Melanocyte of skin (primary cell): ENCODE data around the genes LHX1 and PSMB3.

GRCh38 chr17:36550504-36551307 is 6.0 kb downstream of the GGNBP2 start:
- CAGE, long polyA plus RNA, 2 experiments = no peak in any of the 2 experiments

- CAGE, long polyA plus RNA, 2 experiments = no peak in any of the 2 experiments
These were observed 121.0 kb downstream of the MRM1 start for GRCh38 chr17:36721987-36723194.

GRCh38 chr17:36937465-36937960 is at the start of gene LHX1:
Gene LHX1 (plus strand): TSS chr17:36937475.
- CAGE, long polyA plus RNA, 2 experiments = no peak in any of the 2 experiments

DNA sequence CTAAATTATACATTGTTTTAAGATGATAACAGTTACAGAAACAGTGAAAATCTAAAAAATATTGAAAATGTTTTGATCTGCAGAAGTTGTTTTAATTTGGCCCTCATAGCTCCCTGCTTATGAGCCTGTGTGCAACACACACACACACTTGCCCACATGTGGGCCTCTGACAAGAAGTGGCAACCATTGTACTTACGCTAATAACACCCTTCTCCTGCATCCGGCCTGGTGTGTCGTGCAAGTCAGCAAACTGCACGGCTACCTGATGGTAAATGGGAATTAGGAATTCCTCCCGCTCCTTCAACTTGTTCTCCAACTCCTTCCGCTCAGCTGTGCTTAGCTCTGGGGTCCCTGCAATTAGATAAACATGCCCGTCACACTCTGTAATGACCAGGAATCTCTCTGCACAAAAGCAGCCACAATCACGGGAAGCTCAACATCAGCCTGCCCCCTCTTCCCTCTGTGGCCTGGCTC is 148.9 kb downstream of the AATF start:
- CAGE, long polyA plus RNA, 2 experiments = no peak in any of the 2 experiments

DNA sequence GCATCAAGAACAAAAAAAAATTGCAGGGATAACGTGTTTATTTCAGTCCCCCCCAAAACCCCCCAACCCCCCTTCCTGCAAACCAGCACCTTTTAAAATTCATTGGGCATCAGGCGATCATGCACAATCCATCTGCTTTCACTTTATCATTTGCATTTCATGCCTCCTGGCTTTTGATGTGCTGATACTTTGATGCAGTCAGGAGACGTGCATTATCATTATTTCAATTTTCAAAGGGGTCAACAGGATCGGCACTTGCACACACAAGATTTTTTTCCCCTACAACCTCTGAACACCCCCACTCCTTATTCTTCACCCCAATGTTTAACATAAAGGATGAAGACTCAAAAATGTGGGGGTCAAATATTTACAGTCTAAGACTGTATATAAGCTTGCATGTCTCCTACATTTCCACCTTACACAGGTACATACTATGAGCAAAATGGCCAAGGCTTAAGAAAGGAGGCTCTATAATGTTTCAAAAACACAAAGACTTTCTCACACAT is 198.1 kb downstream of the AATF start:
- CAGE, long polyA plus RNA, 2 experiments = no peak in any of the 2 experiments

- CAGE, long polyA plus RNA, 2 experiments = no peak in any of the 2 experiments
These were observed 17.4 kb upstream of the C17orf78 start for GRCh38 chr17:37358430-37358785.

DNA sequence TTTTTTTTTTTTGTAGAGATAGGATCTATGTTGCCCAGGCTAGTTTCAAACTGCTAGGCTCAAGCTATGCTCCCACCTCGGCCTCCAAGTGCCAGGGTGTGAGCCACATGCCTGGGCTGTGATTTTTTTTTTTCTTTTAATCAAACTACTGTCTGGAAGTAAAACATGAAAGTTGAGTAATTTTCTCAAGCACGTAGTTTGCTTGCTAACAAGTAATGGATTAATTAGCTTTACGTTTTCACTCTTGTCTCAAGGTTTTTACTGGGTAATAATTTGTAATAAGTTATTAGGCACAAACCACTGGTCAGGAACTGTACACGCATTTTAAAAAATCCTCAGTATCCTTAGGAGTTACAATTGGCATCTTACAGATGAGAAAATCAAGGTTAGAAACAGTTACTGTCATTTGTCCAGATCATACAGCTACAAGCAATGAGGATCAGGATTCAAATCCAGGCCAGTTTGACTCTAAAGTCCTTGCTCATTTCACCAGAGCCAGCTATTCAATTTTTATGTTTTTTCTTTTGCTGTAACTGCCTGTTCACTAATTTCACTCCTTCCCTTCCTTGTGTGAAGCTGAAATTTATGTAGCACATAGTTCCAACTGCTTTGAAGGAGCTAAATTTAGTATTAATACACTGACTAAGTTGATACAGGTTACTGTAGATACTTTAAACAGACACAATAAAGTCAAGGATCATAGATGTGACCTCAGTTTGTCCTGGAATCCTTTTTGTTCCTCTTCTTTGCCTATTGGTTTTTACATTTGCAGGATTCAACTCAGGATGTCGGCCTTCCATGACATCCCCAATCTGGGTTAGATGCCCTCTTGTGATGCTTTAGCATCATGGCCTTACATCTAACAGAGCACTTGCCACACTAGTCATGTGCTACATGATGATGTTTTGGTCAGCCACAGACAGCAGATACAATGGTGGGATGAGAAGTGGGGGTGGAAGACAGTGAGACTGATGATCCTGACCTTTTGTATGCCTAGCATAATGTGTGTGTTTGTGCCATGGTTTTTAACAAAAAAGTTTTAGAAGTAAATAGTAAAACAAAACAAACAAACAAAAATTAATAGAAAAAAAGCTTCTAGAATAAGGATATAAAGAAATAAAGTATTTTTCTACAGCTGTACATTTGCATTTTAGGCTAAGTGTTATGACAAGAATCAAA is 1.5 kb upstream of the SYNRG start:
- CAGE, long polyA plus RNA, 2 experiments = no peak in any of the 2 experiments

GRCh38 chr17:37710211-37710975 is 34.5 kb downstream of the HNF1B start:
- CAGE, long polyA plus RNA, 2 experiments = no peak in any of the 2 experiments

- CAGE, long polyA plus RNA, 2 experiments = no peak in any of the 2 experiments
These were observed 83.9 kb upstream of the HNF1B start for GRCh38 chr17:37828801-37829164.

- CAGE, long polyA plus RNA, 2 experiments = no peak in any of the 2 experiments
These were observed 10.5 kb upstream of the MRPL45 start for GRCh38 chr17:38286310-38287122.

DNA sequence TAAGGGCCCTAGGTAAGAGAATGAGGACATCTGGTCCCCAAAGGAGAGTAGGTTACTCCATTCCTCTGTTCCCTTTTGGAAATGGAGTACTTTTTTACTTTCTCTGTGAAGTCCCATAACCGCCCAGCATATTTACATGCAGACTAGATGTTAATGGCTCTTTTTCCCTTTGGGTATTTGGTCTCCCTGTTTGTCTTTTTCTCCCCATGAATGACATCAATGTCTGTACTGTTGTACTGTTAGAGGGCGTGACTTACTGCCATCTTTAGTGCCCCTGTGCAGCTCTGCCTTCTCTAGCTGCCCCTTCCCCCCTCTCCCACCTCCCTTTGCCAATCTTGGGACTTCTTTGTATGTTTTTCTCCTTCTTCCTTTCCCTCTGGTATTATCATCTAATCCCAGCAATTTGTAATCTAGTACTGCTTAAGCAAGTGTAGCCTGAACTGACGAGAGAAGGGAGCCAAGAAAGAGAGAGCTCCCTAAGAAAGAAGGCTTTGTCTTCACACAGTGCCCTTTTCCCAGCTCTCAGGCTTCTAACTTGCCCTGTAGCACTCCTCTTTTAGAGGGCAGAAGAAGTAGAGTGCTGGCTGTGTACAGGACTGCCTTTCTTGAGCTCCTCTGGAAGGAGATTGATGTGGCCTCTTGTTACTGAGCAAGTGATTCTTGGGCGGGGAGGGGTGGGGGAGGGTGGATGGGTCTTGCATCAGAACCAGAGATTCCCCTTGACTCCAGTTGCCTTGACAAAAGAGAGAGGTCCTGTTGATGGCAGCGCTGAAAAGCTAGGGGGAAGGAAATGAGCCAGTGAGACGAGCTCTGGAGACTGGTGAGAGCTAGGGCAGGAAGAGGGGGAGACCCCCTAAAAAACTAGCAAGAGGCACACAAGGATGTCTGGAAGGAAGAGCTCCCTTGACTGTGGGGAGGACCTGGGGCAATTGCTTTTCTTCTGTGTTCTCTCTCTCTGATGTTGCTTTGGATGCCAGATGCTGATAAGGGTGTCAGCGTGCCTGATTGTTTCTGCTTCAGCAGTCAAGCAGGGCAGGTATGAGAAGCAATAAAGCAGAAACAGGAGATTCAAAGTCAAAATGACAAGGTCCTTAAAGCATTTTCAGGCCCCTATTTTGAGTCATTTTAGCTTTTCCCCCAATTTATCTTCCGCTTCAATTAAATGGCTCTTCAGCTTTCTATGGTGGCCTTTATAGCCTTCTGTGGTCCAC is 18.6 kb downstream of the GPR179 start:
- CAGE, long polyA plus RNA, 2 experiments = no peak in any of the 2 experiments

DNA sequence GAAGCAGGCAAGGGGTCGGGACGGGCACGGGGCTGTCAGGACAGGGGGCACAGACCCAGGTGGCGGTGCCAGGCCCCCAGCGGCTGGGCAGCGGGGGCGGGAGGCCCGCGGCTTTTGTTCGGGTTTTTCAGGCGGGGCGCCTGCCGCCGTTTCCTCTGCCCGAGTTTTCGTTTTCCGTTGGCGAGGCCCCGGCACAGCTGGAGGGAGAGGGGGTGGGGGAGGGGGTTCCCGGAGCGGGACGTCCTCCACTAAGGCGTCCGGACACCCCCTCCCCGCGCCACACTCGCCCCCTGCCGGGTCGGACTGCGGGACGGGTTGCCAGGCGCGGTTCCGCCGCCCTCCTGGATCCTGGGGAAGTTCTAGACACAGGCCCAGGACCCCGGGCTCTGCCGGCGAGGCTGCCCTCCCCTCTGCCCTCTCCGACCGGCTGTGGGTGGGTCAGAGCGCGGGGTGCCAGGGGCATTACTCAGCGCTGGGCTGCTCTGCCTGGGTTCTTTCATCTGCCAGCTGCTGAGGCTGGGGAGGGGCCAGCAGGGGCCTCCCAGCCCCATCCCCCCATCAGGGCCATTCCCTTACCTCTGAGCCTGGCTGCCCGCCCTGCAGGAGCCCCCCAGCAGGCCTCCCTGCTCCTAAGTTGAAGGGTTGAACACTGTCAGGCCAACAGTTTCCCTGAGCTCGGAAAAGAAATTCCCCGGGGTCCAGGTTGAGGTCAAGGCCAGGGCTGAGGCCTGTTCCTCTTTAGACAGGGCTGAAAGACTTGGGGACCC is 682 bp downstream of the ARHGAP23 start:
- CAGE, long polyA plus RNA, 2 experiments = no peak in any of the 2 experiments

GRCh38 chr17:38455858-38456708 is 27.8 kb downstream of the ARHGAP23 start:
- CAGE, long polyA plus RNA, 2 experiments = no peak in any of the 2 experiments

GRCh38 chr17:38577898-38578744 is 27.6 kb downstream of the SRCIN1 start:
- CAGE, long polyA plus RNA, 2 experiments = no peak in any of the 2 experiments

DNA sequence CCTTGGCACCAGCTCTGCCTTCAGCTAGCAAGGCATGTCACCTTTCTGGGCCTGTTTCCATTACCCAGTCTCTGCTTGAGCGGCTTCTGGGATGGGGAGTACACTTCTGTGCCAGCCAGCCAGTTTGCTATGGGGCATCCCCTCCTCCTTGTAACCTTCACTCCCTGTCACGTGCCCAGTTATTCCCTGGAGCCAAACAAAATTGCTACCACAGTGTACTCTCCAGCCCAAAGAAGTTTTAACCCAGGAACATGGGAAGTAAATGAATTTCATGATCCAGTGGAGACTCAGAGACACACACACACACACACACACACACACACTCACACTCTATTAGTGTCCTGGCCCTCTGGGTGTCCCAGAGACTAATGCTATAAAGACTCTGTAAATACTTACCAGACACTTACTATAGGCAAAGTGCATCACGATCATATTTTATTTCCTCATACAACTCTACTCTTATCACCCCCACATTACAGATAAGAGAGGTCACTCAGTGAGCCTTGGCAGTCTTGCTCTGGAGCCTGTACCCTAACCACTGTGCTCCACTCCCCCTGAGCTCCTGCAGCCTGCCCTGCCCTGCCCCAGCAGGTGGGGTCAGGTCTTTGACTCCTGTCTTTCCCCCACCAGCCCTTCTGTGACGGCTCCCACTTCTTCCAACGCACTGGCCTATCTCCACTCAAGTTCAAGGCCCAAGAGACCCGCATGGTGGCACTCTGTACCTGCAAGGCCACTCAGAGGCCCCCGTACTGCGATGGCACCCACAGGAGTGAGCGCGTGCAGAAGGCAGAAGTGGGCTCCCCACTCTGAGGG is 2.7 kb downstream of the CISD3 start:
- CAGE, long polyA plus RNA, 2 experiments = no peak in any of the 2 experiments

- CAGE, long polyA plus RNA, 2 experiments = no peak in any of the 2 experiments
These were observed at the start of gene PSMB3 for GRCh38 chr17:38752070-38752895. Gene PSMB3 (plus strand): TSS chr17:38752741.

DNA sequence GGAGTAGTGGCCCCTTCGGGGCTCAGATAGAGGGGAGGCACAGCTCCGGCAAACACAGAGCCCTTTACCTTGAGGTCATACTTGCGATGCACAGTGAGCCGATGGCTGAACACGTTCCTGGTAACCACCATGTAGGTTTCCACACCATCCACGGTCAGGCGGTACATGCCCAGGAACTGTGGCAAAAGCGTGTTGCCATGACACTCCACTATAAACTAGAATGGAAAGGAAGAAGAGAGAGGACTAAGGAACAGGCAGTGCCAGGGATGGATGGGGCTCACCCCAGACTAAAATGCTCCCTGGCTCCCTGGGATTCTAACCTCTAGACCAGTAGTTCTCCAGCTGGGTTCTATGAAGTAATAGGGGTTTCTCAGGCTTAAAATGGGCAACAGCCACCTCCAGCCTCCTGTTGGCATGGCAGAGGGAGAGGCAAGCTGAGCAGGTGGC is 20.0 kb downstream of the PIP4K2B start:
- CAGE, long polyA plus RNA, 2 experiments = no peak in any of the 2 experiments

- CAGE, long polyA plus RNA, 2 experiments = no peak in any of the 2 experiments
These were observed 2.9 kb downstream of the PIP4K2B start for GRCh38 chr17:38796493-38796840.

GRCh38 chr17:38848434-38849699 is 4.7 kb downstream of the RPL23 start:
- CAGE, long polyA plus RNA, 2 experiments = no peak in any of the 2 experiments

DNA sequence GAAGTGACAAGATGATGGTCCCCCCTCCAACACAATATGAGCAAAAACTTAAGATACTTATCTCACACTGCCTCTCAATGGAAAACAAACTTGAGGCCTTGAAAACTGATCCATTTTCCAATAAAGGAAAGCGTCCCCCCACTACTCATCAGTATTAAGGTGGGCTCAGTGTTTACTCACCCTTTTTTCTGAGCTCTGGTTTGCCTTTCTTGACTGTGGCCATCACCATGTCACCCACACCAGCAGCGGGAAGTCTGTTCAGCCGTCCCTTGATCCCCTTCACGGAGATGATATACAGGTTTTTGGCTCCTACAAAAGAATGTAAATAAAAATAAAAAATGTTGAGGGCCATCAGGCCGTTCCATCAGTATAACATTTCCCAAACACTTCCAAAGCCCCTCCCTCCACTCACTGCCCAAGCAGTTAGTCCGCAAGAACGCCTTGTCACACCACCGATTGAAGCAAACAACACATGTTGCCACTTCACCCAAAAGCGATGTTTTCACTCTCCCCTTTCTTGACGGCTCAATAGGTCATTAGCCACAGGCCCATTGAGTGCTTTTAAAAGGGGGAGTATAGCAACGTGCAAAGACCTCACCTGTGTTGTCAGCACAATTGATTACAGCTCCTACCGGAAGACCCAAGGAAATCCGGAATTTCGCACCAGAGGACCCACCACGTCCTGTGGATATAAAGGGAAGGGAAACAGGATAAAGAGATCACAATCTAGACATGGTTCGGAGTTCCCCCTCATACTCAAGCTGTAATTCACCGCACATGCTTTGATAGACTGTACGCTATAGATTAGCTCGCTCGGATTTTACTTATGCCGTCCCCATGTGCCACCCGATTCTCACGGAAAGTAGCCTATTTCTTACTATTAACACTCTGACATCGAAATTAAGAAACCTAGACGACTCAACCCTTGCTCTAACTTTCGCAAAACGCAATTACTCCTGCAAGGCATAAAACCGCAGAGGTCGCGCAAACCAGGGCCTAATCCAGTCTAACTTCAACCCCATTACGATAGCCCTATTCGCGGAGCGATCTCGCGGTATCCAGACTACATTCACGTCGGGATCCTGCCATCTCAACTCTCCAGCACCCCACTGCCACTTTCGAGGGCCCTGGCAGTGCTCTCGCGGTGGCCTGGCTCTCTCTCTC is 715 bp downstream of the RPL23 start:
- CAGE, long polyA plus RNA, 2 experiments = no peak in any of the 2 experiments